Metastatic Pancreatic Carcinoma in the Ovary (tissue), 1 donor: ENCODE results near the gene TTC23L.

DNA sequence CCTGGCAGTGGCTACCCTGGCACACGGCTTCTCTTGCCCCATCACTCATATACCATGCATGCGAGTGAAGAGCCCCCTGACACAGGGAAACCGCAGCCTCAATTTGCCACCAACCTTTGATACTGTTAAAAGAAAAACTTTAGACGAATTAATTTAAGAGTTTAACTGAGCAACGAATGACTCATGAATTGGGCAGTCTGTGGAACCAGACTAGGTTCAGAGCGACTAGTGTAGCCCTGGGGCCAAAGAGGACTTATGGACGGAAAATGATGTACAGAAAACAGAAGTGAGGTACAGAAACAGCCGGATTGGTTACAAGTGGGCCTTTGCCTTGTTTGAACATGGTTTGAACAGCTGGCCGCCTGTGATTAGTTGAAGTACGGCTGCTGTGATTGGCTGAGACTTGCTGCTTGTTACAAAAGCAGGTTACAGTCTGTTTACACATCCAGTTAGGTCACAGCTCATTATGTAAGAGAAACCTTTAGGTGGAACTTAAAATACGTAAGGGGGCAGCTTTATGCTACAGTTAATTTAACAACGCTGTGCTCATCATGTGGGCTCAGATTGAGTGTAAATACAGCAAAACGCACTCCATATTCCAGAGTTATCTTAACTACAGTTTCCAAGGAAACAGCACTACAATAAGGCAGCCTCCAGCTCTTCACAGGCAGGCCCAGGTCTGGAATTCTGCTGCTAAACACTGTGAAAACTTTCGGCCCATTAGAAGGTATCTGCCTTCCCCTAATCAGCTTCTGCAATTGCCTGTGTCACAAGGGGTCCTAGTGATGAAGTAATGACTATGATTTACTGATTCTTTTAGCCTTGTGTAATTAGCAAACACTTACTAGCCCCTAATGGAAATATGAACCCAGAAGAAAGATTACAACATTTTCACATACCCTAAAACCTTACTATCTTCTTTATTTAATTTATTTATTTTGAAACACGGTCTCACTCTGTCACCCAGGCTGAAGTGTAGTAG, 6.5 kb downstream of the AMACR start:
- PRO-cap, result bidirectional peak, plus-strand start at position 562 of the sequence, minus-strand start at position 343 of the sequence

DNA sequence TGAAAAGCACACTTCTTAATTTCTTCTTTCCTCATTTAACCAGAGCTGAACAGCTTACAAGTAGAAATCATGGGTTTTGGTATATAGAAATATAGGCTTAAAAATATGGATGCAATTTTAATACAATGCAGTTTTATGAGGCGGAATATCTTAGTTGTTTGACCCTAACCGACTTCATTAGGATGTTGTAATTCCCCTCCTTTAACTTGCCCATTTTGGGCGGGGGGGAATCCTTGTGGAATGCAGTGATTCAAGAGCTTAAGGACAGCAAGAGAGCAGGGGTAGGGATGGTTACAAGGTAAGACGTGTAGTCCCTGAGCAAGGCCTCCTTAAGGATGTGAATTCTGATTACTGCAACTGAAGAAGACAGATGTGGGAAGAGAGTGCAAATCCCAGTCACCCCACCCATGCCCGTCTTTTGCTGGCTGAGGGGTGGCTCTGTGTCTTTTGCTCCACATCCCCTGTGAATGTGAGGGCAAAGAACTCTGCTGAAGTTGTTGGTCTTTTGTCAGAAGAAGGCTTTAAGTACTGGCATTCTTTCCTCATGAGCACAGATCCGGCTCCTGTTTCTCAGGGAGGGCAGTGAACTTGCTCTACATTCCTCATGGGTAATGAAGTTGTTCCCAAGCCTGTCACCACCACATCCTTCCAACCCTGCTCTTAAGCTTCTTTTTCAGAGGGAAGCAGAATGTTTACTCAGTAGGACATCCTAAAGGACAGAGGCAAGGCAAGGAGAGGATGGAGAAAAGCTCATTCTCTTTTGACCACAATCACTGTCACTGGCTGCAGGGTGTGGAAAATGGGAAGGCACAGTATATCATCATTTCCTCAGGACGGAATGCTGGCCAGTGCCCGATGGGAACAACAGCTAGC, 61.4 kb downstream of the RAI14 start:
- PRO-cap, result no peak

DNA sequence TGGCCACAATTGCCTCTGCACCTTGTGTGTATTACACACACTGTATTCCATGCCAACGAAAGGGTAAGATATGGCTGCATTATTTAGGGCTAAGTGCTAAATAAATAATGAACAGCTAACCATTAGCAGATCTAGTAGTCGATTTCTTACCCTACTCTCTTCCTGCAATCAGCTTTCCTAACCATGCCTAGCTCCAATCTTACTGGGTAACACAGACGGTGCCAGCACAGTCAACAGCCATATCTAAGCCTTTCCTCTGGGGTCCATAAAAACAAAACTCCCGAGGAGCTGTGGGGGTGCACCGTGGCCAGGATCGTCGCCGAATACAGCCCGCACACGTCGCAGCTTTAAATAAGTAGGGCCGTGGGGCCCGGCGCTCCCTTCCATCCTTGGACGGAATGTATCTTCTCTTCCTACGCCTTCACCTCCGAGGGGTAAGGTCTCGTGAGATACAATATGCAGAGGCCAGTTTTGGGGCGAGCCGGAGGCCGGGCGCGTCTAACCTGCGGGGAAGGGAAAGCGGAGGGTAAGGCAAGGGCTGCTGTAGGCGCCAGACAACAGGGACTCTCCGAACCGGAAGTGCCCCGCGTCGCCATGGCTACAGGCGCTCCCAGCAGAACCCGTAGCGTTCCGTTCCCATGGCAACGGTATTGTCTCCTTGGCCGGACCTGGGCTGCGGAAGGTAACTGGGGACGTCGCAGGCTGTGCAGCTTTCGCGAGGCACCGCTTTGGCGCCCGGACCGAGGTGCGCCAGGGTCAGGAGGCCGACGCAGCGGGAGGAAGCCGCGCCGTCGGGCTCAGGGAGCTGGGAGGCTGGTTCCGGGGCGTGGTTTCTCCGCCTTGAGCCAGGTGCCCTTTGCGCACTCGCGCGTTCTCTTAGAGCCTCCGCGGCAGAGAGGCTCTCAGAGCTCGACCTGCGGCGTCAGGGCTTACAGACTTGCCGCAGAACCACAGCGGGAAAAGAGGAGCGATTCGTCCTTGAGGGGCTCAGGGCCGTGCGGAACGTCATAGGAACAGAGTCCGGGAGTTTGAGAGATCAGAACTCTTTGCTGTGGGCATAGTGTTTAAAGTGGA, at the start of gene TTC23L:
Gene TTC23L, plus strand, starts transcription at position 650 of the 1,074 bp plus-strand sequence.
- PRO-cap, result bidirectional peak, plus-strand start at position 685 of the sequence, minus-strand start at position 570 of the sequence; bidirectional peak, plus-strand start at position 905 of the sequence, minus-strand start at position 807 of the sequence

GRCh38 chr5:35803100-35803582, 53.5 kb upstream of the IL7R start:
- PRO-cap, result no peak

DNA sequence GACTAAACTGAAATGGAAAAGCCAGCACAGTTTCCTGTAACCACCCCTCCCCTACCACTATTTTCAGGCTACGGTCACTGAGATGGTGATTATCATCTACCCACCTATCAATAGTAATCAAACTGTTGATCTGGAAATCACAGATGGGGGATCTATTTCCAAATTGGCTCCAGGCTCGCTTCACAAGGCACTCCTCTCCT, 30.6 kb upstream of the IL7R start:
- PRO-cap, result no peak

GRCh38 chr5:36655005-36655624, 48.7 kb downstream of the SLC1A3 start:
- PRO-cap, result unidirectional peak, minus-strand start at chr5:36655291

GRCh38 chr5:36657486-36657776, 51.0 kb downstream of the SLC1A3 start:
- PRO-cap, result no peak

DNA sequence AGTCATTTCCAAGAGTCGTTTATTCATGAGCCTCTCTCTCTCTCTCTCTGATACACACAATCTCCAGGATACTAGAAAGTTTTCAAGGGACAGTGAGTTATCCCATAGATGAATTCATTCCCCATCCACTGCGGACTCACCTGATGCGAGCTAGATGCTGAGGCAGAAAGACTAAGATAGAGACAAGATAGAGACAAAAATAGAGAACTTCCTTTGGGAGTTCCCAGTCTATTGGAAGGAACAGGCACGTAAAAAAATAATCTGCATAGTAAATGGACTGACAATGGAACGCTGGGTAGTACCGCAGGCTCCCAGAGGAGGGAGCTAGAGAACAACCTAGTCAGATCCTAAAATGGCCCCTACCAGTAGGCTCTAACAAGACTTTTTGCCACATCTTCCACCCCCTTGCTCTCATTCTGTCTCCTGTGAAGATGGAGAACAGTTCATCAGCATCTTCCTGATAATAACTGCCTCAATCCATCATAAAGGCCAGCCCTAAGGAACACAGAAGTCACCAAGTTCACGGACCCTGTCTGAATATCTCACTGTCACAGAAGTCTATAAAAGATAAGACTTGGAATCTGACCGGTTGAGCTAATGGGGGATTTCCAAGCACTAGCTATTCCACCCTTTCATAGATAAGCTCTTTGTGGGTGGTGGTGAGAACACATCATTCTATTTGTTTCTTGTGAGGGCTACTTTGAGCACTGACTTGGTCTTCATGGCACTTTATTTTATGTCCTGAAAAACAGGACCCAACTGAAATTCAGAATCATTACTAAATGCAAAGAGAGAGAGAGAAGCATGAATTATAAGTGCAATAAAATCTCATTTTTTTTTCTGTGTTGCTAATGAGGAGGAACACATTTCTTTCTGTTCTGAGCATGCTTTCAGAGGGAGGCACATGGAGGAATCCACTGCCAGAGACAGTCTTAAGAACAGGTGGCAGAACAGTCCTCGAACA, 133.4 kb downstream of the SLC1A3 start:
- PRO-cap, result no peak

GRCh38 chr5:36955271-36955870, 78.8 kb downstream of the NIPBL start:
- PRO-cap, result no peak

DNA sequence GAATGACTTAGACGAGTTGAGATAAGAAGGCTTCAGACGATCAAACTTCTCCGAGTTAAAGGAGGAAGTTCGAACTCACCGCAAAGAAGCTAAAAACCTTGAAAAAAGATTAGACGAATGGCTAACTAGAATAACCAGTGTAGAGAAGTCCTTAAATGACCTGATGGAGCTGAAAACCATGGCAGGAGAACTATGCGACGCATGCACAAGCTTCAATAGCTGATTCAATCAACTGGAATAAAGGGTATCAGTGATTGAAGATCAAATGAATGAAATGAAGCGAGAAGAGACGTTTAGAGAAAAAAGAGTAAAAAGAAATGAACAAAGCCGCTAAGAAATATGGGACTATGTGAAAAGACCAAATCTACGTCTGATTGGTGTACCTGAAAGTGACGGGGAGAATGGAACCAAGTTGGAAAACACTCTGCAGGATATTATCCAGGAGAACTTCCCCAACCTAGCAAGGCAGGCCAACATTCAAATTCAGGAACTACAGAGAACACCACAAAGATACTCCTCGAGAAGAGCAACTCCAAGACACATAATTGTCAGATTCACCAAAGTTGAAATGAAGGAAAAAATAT, 144.6 kb downstream of the WDR70 start:
- PRO-cap, result no peak

- PRO-cap, result no peak
Measured at GRCh38 chr5:37835176-37835724, 4.6 kb downstream of the GDNF start.

DNA sequence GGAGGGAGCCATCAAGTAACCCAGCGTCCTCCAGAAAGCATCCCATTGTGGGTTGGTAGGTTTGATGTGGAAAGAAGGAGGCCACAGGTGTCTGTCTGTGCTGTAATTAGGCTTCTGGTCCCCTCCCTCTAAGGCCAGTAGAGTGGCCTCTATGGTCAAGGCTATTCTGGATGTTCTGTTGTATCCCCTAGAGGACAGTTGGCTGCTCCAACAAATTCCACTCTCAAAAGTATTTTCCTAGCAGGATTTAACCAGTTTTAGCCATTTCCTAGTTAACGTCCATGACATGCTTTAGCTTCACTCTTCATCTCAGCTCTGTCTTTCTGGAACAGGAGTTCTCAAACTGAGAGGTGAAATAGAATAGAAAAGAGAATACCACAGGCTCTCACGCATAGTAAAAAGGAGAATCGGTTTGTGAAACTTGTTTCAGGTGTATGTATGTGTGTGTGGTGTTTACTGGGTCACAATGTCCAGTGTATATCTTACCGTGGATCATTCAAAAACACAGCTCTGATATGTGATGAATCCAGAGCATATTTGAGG, 106.6 kb downstream of the EGFLAM start:
- PRO-cap, result no peak

- PRO-cap, result no peak
Measured at GRCh38 chr5:38445941-38446709, 110.3 kb downstream of the LIFR start.

DNA sequence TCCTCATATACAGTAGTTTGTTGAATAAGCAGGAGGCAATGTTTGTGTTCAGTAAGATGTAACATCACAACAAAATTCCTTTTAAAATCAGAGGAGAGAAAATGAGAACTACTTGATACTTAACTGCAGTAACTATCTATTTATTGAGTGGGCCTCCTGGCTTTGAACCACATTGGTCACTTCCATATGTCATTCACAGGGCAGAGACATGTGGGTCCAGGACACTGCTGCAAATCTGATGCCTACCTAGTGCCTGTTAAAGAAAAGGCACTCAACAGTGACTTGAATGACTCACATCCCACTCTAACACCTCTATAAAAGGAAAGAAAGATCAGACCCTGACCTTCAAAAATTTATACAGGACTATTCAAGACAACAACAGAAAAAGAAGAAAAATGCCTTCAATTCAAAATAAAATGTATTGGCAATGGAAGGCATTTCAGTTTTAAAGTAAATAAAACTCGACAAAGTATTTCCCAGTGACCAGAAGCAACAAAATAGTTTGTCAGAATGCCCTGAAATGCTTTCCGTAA, 8.1 kb downstream of the LIFR start:
- PRO-cap, result no peak

DNA sequence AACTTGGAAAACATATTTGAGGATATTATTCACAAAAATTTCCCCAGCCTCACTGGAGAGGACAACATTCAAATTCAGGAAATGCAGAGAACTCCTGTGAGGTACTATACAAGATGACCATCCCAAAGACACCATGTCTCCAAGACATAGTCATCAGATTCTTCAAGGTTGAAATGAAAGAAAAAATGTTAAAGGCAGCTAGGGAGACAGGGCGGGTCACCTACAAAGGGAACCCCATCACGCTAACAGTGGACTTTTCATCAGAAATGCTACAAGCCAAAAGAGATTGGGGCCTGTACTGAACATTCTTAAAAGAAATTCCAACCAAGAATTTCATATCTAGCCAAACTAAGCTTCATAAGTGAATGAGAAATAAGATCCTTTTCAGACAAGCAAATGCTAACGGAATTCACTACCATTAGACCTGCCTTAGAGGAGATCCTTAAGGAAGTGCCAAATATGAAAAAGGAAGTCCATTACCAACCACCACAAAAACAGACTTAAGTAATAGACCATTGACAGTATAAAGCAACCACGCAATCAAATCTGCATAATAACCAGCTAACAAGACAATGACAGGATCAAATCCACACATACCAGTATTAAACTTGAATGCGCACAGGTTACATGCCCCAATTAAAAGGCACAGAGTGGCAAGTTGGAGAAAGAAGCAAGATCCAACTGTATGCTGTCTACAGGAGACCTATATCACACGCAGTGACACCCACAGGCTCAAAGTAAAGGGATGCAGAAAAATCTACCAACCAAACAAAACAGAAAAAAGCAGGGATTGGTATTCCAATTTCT, 63.7 kb downstream of the OSMR start:
- PRO-cap, result no peak

- PRO-cap, result no peak
Measured at GRCh38 chr5:39065510-39066349, 8.5 kb downstream of the RICTOR start.

DNA sequence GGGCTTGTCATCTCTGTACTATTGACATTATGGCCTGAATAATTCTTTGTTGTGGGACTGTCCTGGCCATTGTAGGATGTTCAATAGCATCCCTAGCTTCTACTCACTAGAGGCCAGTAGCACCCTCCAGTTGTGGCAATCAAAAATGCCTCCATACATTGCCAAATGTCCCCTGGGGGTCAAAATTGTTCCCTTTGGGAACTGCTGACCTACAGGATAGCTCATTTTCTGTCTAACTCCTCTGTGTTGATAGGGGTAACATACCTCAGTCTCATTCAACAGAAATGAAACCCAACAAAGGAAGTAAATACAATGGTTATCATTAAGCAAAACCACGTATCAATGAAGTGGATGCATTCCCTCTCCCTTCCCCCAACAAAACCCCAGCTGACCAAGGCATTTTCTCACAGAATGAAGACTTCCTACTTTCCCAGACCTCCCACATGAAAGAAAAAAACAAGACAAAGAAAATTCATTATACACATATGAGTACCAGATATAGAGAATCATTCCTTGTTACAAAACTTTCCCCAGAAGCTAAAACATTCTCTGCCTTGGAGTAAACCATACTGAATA, 18.0 kb downstream of the FYB1 start:
- PRO-cap, result no peak

DNA sequence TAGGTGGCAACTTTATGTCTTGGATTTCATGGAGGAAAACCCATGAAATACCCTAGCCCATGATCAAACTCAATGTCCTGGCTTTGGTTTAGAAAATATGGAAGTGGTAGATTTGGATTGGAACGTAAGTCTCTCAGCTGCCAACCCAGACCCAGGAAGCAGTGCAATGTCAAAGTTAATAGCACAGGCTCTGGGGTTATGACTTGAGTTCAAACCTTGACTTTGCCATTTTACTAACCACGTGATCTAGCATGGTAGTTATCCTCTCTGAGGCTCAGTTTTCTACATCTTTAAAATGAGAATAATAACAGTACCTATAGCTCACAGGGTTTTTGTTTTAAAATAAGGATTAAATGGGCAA, 13.8 kb downstream of the FYB1 start:
- PRO-cap, result no peak

- PRO-cap, result no peak
Measured at GRCh38 chr5:39362360-39363067, 1.8 kb downstream of the C9 start.

DNA sequence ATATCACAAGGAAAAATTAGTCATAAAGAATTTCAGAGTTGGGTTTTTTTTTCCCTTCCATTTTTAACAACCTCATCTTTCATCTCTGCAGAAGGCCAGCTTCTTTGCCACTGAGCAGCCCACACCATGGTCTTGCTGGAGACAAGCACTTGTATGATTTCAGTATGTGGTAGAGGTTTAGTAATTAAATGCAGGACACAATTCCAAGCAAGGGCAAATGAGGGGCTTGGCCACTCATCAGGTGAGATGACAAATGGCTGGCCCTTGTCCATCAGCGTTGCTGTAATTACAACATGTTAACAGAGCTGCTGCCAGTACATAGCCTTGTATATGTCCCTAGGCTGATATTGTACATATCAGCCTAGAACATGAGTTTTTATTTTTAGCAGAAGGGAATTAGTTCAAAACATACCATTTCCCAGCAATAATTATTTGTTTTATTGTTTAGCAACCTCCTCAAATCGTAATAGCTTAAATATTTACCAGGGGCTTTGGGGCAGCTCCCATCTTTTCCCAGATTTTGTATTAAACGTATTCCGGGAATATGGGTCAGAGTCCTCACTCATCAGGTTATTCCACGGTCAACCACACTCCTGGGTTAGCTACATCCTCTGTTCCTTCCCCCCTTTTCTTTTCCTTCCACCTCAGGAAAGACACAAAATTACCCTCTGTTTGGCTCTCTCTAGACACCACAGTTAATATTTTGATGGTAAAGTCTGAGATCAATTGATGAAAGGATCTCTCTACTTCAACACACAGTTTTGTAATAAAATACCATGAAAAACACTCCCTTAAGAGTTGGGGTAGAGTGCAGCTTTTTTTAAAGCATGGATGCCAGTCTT, 5.1 kb upstream of the C9 start:
- PRO-cap, result no peak